ENCODE measurements around the gene CACUL1.

GRCh38 chr10:116620643-116621196, 30.0 kb downstream of the PNLIPRP1 start:
- PRO-cap: no peak
- RAMPAGE, long total RNA, 4 experiments: start-site peak on the plus strand in 1 of 4 experiments, at chr10:116620948-116620955 at its widest, 29 reads per replicate

GRCh38 chr10:116767228-116767517, 24.8 kb upstream of the HSPA12A start:
- PRO-cap: no peak
- RAMPAGE, long total RNA, 4 experiments: no peak in any of the 4 experiments

DNA sequence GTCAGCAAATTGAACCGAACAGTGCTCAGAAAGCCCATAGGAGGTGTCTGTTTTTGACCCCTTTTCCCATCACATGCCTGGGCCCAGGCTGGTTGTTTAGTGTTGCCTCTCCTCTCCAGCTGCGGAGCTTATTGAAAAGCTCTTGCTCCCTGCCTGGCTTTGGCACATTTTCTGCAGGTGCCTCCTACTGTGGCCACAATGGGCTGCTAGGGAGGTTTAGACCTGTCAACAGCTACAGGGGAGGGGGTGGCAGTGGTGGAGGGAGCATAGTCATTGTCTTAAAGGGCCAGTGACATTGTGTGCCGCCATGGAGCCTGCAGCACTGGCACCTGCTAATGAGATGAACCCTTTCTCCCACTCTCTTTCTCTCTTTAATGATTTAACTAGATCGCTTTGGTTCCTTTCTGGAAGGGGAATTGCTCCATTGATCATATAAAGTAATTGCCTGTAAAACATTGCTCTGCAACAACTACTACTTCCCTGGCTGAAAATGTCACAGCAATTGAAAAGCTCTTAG, 13.2 kb upstream of the ENO4 start:
- PRO-cap: no peak
- RAMPAGE, long total RNA, 4 experiments: no peak in any of the 4 experiments

- PRO-cap: no peak
- RAMPAGE, long total RNA, 4 experiments: no peak in any of the 4 experiments
Measured at GRCh38 chr10:117138950-117140002, 1.2 kb upstream of the VAX1 start.

- PRO-cap: no peak
- RAMPAGE, long total RNA, 4 experiments: no peak in any of the 4 experiments
Measured at GRCh38 chr10:117174812-117175703, 22.2 kb upstream of the KCNK18 start.

- PRO-cap: no peak
- RAMPAGE, long total RNA, 4 experiments: no peak in any of the 4 experiments
Measured at GRCh38 chr10:117541652-117542013, 913 bp upstream of the EMX2 start.

GRCh38 chr10:117719353-117719671, 176.8 kb downstream of the EMX2 start:
- PRO-cap: no peak
- RAMPAGE, long total RNA, 4 experiments: no peak in any of the 4 experiments

GRCh38 chr10:118017820-118018367, 28.8 kb downstream of the RAB11FIP2 start:
- PRO-cap: no peak
- RAMPAGE, long total RNA, 4 experiments: no peak in any of the 4 experiments

DNA sequence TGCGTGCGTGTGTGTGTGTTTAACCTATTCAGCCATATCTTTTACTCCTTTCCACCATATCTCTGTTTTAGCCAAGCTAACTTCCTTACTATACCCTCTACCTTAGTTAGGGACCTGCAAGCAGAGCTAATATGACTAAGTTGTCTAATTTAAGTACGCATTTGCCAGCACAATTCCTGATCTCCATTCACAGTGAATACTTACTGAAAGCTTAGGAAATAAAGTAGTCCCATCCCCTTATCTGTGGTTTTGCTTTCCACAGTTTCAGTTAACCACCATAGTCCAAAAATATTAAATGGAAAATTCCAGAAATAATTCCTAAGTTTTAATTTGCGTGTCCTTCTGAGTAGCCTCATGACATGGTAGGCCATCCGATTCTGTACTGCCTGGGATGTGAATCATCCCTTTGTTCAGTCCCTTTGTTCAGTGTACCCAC, 14.3 kb downstream of the RAB11FIP2 start:
- PRO-cap: no peak
- RAMPAGE, long total RNA, 4 experiments: no peak in any of the 4 experiments

- PRO-cap: no peak
- RAMPAGE, long total RNA, 4 experiments: no peak in any of the 4 experiments
Measured at GRCh38 chr10:118039910-118040531, 6.7 kb downstream of the RAB11FIP2 start.

GRCh38 chr10:118570929-118571455, 24.5 kb downstream of the PRLHR start:
- PRO-cap: no peak
- RAMPAGE, long total RNA, 4 experiments: no peak in any of the 4 experiments

DNA sequence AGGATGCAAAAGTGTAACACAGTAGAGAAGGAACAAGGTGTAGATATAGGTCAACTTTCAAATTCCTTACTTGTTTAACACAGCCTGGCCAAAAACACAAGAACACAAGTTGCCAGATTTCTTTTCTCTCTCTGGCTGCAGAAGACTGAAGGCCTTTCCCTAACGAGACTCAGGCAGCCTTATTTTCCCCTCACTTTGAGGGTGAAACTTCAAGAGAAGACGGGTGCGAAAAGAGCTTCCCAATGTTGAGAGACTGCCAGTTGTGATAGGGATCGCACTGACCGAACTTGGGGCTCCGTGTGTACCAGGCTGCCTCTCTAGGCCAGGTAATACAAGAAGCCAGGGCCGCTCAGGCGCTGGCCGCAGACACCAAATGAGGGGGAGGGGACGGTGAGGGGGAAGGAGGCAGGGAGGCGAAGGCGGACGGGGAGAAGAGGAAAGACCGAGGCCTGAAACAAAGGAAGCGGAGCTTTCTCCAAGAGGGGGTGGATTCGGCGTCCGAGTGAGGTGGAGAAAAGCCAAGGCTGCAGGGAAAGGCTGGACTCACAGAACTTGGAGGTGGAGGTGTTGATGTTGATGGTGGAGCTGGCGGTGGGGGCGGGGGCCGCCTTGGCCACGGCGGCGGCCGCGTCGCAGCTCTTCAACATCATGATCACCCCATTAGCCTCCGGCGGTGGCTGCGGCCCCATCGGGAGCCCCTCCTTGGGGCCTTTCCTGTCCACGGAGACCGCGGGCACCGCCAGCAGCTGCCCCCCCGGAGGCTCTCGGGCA, 736 bp downstream of the CACUL1 start:
- PRO-cap: no peak
- RAMPAGE, long total RNA, 4 experiments: no peak in any of the 4 experiments

- PRO-cap: no peak
- RAMPAGE, long total RNA, 4 experiments: start-site peak on the plus strand in 1 of 4 experiments, at chr10:118755322-118755345 at its widest, 6 reads per replicate; start-site peak on the minus strand in 3 of 4 experiments, at chr10:118754932-118755001 at its widest, 54 to 1,367 reads per replicate
Measured at GRCh38 chr10:118754620-118755643, at the start of gene CACUL1. CACUL1 (minus strand) TSS chr10:118754970.

GRCh38 chr10:118792787-118793239, 38.0 kb upstream of the CACUL1 start:
- PRO-cap: no peak
- RAMPAGE, long total RNA, 4 experiments: no peak in any of the 4 experiments

DNA sequence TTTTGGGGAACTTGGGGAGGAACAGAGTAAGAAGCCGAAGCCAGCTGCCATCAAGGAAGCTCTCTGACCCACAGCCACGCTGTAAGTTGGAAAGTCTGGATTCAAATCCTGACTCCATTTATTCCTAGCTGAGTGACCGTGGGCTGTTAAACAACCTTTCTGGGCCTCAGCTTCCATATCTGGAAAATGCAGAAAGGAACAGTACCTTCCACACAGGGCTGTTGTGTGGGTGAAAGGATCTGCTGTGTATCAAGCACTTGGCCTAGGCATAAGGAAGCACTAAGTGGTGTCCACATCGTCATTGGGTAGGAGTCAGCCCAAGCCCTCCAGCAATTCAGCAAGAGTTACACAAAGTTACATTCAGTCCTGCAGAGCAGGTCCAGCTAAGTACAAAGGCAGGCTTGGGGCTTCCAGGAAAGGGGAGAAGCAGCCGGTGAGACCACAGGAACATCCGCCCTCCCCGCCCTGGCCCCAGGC, 69.5 kb upstream of the NANOS1 start:
- PRO-cap: no peak
- RAMPAGE, long total RNA, 4 experiments: no peak in any of the 4 experiments

GRCh38 chr10:119006728-119007083, 22.8 kb upstream of the NANOS1 start:
- PRO-cap: no peak
- RAMPAGE, long total RNA, 4 experiments: no peak in any of the 4 experiments

GRCh38 chr10:119242197-119243051, 35.1 kb downstream of the GRK5 start:
- PRO-cap: no peak
- RAMPAGE, long total RNA, 4 experiments: no peak in any of the 4 experiments

DNA sequence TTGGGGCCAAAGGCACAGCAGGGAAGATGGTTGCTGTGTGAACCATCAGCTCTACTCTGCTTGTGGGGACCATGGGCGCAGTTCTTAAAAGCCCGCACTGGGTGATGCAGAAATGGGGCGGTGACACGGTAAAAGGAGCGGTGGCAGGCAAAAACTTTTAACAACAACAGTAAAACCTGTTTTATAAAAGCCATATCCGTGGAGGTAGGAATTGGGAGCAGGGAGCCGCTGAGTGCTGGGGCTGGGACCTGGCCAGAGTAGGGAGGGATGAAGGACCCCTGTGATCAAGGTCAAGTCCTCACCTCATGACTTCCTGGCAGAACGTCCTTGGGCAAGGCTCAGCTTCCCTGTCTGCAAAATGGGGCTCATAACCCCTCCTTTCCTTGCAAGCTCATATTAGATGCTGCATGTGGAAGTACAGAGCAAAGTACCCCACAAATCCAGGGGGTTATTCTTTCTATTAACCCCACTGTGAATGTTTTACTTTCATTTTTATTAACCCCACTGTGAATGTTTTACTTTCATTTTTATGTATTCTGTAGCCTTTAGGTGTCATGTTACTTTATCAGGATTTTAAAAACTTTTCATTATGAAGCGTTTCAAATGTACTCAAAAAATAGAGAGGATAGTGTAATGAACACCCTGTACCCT, 78.3 kb downstream of the GRK5 start:
- PRO-cap: no peak
- RAMPAGE, long total RNA, 4 experiments: no peak in any of the 4 experiments

DNA sequence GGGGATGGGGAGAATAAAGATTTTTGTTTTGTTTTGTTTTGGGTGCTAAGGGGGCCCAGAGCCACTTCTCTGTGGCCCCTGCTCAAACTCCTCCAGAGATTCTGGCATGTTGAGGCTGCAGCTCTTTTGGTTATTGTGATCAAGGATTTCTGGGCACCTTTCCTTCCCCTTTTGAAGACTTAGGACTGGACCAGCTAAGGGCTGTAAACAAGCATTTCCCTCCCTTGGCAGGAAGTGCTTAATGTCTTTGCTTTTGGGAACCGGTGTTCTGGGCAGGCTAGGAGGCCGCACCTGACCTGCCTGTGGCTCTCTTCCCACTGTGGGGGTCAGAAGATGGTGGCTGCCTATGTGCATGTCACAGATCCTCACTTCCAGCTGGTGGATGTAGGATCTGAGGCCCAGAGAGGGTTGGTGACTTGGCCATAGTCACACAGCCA, 81.8 kb downstream of the GRK5 start:
- PRO-cap: no peak
- RAMPAGE, long total RNA, 4 experiments: no peak in any of the 4 experiments

DNA sequence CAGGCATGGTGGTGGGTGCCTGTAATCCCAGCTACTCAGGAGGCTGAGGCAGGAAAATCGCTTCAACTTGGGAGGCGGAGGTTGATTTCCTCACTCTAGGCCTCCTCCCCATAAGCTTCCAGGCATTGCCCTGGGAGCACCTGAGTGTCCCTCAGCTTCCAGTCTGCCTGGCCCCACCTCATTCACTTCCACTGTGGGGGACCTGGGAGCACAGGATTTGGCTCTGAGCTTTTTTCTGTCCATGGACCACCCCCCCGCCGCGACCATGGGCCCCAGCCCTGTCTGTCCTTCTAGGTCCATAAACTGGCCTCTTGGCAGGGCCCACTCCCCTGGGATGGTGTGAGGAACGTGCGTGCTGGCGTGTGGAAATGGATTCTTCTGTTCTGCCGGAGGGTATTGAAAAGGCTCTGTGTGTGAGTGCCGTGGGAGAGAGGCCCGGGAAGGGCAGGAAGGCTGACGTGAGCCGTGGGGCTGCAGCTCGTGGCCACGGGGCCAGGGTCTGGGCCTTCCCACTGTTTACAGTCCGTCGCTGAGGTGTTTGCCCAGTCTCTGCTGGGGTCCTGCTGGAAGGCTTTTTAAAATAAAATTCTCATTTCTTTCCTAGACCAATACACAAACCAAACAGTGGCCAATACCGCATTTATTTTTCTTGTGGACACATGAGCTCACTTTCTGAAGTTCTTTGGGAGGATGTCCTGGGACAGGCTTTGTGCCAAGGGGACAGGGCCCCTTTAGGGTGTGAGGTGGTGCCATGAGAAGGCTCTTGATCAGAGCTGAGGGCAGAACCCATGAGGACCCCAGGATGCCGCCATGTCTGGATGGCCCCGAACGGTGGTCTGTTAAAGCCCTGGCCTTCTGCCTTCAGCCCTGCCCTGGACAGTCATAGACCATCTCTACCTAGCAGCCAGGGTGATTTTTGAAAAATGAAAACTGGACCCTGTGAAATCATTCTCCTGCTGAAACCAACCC, 123.8 kb downstream of the GRK5 start:
- PRO-cap: no peak
- RAMPAGE, long total RNA, 4 experiments: no peak in any of the 4 experiments